Calu3 (cell line): ENCODE data around the gene COL6A1.

DNA sequence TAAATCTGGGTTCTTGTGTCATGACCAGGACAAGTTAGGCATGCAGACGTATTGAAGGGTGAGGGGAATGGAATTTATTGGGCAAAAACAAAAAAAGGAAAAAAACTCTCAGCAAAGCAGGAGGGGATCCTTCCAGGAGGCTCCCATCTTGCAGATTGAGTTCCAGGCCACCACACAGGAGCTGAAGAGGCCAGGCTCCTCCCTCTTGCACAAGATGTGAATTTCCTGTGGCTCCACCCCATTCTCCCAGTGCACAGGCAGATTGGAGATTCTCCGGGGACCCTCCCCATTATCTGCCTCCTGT is 19.1 kb upstream of the COL6A1 start:
- PRO-cap: no peak

- PRO-cap: no peak
These were observed 3.3 kb upstream of the COL6A1 start for GRCh38 chr21:45978087-45978774.

DNA sequence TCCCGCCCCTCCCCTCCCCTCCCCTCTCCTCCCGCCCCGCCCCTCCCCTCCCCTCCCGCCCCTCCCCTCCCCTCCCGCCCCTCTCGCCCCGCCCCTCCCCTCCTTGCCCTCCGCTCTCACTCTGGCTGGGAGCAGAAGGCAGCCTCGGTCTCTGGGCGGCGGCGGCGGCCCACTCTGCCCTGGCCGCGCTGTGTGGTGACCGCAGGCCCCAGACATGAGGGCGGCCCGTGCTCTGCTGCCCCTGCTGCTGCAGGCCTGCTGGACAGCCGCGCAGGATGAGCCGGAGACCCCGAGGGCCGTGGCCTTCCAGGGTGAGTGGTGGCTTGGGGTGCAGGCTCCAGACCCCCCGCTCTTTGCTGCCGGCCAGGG is at the start of gene COL6A1:
Gene COL6A1, plus strand, starts transcription at position 134 of the 369 bp plus-strand sequence.
- PRO-cap: bidirectional peak, plus-strand start at position 134 of the sequence, minus-strand start outside the sequence

DNA sequence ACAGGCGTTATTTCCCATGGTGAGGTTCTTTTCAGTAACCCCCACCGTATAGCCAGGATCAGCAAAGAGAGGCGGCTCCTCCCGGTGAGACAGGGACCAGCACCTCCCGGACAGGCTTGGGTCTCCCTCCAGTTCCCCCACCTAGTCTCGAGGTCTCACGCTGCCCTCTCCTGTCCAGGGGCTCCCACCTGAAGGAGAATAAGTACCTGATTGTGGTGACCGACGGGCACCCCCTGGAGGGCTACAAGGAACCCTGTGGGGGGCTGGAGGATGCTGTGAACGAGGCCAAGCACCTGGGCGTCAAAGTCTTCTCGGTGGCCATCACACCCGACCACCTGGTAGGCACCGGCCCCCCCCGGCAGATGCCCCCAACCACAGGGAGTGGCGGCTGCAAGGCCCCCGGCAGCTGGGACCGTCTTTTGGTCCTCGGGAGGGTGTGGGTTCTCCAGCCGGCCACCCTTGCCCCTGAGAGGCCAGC is 4.8 kb downstream of the COL6A1 start:
- PRO-cap: no peak

DNA sequence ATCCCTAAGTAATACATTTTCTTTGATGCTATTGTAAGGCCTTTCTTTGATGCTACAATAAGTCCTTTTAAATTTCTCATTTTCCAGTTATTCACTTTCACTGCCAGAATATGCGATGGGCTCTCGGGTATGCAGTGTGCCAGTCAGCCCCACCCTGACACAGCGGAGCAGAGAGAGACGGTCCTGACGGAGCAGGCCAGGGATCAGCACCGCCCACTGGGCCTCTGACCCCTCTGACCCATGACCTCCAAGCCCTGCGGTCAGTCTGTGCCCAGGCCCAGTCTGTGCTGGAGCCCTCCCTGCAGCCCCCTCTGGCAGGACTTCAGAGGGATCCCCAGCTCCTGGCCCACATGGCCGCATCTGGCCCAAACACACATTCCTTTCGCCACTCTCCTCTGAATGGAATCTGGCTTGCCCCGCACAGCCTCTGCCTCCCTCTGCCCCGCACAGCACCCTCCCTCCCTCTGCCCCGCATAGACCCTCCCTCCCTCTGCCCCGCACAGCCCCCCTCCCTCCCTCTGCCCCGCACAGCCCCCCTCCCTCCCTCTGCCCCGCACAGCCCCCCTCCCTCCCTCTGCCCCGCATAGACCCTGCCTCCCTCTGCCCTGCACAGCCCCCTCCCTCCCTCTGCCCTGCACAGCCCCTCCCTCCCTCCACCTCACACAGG is 43.4 kb upstream of the COL6A2 start:
- PRO-cap: no peak

GRCh38 chr21:46064930-46065961 is 32.7 kb upstream of the COL6A2 start:
- PRO-cap: no peak

DNA sequence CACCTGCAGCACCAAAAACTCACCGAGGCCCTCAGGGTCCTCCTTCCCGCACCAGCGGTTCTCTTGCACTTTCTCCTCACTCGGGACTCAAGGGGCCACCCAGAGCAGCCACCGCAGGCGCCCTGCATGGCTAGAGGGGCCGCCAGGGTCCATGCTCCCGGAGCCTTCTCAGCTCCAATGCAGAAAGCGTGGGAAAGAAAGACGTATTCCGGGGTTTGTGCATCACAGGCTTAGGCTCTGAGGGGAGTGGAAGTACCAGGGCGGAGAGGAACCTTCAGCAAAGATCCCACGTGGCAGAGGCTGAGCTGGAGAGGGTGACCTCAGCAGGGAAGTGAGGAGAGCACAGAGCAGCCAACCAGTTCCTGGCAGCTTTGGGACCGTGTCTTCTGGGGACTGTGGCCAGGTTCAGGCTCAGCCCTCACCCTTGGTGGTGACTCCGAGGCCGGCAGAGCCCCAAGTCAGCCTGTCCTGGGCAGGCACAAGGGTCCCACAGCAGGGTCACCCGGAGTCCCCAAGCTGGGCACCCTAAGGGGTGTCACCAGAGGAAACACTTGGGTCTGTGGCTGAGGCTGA is 19.4 kb upstream of the COL6A2 start:
- PRO-cap: no peak

- PRO-cap: no peak
These were observed 1.8 kb downstream of the COL6A2 start for GRCh38 chr21:46099552-46100267.

DNA sequence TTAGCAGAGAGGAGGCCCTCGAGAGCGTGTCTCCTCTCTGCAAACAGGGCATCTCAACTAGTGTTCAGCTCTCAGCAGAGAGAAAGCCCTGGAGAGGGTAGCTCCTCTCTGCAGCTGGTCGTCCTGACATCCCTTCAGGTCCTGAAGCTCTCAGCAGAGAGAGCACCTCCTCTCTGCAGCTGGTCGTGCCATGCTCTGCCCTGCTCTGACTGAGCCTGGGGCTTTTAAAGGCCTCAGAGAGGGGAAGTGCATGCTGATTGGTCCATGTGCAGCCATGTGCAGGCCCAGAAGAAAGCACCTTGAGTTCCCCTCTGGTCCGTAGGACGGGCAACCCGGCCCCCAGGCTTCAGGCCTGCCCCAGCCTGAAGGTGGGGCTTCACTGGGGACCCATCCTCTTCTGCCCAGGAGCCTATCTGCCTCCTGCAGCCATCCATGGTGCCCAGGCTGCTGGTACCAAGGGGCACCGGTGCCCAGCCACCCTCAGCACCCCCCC is 11.2 kb downstream of the COL6A2 start:
- PRO-cap: no peak

- PRO-cap: no peak
These were observed 1.7 kb downstream of the LSS start for GRCh38 chr21:46226530-46227609.

DNA sequence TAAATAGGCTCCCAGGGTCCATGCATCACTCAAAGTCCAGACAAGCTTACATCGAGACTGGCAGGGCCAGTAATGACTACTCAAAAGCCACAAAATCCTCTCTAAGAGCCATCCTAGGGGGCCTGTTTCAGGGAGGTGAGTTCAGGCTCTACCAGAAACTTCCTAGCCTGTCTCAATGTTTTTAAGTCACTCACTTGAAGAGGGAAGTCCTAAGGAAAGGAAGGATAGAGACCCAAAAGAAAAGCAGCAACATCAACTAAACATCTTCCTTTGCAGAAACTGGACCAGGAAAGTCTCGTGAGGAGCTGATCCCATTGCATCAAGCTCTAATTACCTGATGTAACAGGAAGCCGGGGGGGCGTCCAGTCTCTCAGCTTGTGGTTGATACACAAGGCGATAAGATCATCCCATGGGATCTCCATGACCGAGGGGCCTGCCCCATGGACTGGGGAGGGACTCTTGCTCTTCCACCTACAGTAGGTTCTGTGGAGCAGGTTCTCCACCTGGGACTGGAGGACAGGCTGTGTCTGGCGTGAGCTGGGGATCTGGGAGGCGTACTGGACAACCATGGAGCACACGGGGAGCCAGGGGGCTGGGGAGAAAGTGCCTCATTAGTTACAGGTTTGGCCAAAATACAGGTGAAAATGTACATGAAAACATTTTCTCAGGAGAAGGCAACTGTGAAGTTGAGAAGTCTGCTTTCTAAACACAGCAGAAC is 14.7 kb upstream of the LSS start:
- PRO-cap: no peak

GRCh38 chr21:46374710-46375444 is 50.9 kb downstream of the PCNT start:
- PRO-cap: no peak

- PRO-cap: no peak
These were observed 34.9 kb upstream of the DIP2A start for GRCh38 chr21:46423683-46424213.

GRCh38 chr21:46548522-46549391 is 56.1 kb downstream of the S100B start:
- PRO-cap: no peak

DNA sequence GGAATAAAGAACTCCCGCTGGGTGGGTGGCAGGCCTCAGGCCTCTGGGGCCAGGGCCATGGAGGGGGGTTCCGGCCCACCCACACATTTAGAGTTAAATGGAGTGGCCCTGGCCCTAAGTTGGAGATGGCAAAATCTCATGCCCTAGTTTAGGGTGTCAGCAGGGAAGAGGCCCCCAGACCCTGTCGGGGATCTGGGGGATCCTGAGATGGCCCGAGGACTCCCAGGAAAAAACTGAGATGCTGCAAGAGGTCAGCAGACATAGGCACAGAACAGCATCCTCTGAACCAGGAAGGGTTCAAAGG is 42.9 kb downstream of the S100B start:
- PRO-cap: no peak

DNA sequence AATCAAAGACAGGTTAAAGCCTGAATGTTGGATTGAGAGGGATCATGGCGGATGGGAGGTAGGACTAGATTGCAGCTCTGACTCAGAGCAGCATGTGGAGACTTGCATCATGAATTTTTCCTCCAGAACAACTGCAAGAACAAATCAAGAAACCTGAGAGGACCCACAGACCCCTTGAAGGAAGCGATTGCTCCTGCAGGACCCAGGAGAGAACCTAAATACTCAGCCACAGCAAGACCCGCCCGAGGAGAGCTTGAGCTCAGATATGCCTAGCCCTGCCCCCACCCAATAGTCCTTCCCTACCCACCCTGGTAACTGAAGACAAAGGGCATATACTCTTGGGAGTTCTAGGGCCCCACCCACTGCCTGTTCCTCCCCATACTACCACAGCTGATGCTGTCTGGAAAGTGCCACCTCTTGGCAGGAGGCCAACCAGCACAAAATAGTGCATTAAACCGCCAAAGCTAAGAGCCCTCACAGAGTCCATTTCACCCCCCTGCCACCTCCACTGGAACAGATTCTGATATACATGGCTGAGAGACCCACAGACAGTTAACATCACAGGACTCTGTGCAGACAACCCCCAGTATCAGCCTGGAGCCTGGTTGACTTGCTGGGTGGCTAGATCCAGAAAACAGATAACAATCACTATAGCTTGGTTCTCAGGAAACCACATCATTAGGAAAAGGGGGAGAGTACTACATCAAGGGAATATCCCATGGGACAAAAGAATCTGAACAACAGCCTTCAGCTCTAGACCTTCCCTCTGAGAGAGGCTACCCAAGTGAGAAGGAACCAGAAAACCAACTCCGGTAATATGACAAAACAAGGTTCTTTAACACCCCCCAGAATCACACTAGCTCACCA is 19.3 kb downstream of the S100B start:
- PRO-cap: no peak

DNA sequence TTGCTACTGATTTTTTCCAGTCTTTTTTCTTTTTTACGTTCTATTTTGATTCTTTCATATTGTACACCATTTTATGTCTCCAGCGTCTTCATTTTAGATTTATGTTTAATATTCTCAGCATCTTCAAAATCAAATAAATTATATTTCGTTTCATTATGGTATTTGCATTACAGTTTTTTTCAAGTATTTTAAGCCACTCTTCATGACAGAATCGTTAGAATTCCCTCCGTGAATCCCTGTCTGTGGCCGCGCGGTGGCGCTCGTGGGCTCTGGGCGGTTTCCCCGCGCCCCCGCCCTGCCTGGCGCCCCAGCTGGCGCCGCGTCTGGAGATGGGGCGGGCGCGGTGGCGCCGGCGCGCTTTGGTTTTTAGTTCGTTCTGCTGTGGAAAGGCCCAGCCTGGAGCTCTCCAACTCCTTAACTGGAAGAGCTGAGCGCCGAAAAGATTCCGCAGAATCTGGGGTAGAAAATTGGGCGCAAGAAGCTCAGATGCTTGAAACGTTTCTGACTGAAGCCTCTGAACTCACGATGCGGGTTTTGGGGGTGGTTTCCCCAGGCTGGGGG is 25.7 kb downstream of the PRMT2 start:
- PRO-cap: no peak